ENCODE measurements around the genes C9orf24, FAM219A, FAM205C, PHF24 and RUSC2.

DNA sequence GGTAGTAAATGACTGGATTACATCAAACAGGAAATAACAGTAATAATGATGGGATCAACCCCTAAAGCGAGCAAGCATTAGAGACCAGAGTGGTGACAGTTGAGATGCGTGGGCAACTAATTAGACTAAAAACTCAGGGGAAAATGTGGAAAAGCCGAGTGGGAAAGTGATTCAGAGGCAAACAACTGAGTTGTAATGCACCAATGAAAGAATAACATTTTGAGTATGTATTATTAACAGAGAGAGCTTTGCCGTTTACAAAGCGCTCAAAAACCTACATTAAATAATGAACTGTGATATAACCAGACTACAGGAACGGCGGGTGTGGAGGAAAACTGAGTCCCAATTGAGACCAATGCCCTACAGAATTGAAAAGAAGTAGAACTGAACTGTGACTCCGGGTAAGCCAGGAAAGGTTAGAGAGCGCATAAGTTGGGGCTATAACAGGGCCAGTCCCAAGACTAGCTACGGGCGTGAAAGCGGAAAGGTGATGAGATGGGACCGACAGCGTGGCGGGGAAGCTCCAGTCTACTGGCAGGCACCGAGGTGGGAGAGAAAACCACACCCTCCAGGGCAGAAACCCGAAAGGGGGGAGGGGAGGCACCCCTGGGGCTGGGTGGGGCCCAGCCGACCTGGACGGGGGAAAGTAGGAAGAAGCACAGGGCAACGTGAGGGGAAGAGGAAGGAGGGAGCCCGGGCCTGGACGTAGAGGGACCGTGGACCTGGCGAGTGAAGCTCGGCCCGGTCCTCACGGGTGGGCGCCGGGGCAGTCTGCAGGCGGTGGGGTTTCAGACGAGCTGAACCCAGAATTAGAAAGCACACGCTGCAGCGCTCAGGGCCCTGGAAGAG, 515 bp downstream of the UBAP2 start:
- PRO-cap: bidirectional peak, plus-strand start at position 666 of the sequence, minus-strand start at position 523 of the sequence

DNA sequence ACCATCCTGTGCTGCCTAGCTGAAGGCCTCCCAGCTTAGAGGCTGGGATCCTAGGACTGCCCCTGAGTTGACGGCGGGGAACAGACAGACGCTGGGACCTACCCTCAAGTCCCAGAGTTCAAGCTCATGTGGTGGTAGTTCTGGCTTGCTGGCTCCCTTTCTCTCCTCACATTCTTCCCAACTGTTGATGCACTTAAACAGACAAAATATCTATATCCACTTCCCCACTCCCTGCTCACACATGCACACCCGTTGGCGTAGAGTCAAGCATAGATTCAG, 65.8 kb downstream of the KIF24 start:
- PRO-cap: unidirectional peak, plus-strand start at position 83 of the sequence

DNA sequence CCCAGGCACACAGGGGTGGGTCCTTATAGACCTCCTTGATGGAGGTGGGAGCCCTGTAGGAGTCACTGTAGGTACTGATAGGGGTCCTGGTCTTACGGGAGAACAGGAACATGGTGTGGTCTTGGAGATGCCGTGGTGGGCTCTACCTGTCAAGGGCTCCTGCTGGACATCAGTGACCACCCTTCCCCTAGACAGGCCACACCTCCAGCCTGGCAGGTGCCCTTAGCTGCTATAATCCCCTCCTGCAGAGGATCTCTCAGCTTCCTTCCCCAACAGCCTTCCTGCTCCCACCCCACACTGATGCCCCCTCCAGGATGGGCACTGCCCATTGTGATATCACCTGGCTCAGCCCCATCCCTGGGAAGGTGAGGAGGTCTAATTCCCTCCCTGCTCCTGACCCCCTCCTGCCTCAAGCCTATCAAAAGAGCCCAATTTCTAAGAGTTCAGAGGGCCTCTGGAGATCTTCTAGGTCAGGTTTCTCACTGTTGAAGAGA, at the start of gene C9orf24:
TSS of gene C9orf24 (minus strand) at position 289 of the 494 bp plus-strand sequence.
- PRO-cap: no peak

DNA sequence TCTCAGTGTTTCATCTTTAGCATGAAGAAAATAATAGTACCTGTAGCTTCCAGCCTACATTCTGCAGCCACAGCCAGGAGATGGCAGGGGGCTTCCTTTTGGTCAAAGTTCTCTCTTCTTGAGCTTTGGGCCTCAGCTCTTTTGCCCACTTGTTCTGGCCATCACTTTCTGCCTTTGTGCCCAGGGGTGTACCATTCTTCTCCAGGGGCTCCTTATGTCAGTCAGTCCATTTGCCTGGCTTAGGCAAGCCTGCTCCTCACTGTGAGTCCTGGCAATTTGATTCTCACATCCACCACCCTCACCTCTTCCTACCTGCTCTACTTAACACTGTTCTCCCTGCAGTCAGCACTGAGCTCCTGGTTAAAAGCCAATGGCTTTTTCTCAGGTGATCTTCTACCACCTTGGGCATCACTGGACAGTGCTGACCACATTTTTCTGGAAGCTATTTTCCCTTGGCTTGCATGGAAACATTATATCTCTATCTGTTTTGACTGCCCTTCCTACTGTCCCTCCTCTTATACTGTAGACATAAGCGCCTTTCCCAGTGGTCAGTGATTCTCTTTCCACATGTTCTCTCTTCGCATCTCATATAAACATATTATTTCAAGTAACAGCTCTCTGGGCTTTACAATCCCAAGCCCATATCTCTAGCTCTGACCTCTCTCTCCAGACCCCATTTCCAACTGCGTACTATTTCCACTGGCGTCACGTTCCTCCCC, 26.2 kb downstream of the FAM219A start:
- PRO-cap: no peak

- PRO-cap: unidirectional peak, minus-strand start at chr9:34458542
These were observed at the start of gene FAM219A for GRCh38 chr9:34458019-34459213. Gene FAM219A, minus strand, starts transcription at chr9:34458570.

DNA sequence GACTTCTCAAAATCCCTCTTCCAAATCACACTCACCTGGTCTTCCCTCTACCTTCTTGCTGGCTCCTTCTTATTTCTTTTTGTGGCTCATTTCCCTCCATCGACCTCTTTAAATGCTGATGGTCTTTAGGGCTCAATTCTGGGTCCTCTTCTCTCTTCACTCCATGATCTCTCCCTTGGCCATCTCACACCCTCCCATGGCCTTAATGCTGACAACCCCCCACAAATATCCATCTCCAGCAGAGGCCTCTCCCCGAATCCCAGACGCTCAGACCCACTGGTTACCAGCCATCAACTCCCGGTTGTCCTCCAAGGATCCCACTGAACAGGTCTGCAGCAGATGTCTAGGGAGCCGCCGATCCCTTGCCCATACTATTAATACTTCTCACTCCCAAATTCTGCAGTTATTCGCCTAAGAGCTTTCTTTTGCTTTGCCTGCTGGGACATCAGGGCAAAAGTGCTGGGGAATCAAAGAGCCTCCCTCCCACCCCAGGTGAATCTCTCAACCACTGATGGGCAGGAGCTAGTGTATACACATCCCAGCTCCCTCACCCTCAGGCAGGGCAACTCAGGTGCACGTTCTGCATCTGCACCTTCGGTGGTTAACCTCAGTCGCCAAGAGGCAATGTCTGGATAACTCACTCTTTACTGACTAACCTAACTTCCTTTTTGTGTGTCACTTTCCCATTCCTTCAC, 26.5 kb downstream of the CNTFR start:
- PRO-cap: no peak

GRCh38 chr9:34578102-34578609, 11.4 kb downstream of the CNTFR start:
- PRO-cap: no peak

- PRO-cap: unidirectional peak, minus-strand start at chr9:34580113
These were observed 9.4 kb downstream of the CNTFR start for GRCh38 chr9:34580033-34580543.

GRCh38 chr9:34613688-34614092, 1.8 kb upstream of the RPP25L start:
- PRO-cap: no peak

GRCh38 chr9:34895497-34896007, at the start of gene FAM205C:
Gene FAM205C, minus strand, starts transcription at chr9:34895764.
- PRO-cap: no peak

- PRO-cap: unidirectional peak, minus-strand start at chr9:34958262
These were observed at the start of gene PHF24 for GRCh38 chr9:34957402-34958623. Gene PHF24, plus strand, starts transcription at chr9:34958285.

- PRO-cap: bidirectional peak, plus-strand start at chr9:34993758, minus-strand start at chr9:34993641; bidirectional peak, plus-strand start at chr9:34994196, minus-strand start at chr9:34993924
These were observed 4.2 kb downstream of the DNAJB5 start for GRCh38 chr9:34993537-34994334.

DNA sequence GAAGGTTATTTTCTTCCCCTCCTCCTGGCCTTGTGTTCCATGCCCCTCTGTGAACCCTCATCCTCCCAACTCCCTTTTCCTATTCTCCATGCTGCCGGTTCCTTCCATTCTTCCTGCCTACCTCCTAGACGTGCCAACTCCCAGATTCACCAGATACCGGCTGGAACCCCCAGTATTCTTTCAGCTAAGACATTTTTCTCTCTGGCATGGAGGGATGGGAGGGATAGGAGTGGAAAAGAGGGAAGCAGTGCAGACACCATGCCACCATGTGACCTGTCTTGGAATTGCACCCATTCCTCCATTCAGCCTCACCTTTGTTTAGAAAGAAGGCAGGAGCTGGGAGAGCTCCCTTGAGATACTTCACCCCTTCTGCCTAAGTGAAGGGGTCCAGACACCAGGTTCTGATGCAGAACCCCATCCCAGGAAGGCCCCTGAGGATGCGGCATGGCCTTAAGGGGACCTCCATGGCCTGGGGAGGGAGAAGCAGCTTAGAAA, 4.8 kb downstream of the DNAJB5 start:
- PRO-cap: no peak

DNA sequence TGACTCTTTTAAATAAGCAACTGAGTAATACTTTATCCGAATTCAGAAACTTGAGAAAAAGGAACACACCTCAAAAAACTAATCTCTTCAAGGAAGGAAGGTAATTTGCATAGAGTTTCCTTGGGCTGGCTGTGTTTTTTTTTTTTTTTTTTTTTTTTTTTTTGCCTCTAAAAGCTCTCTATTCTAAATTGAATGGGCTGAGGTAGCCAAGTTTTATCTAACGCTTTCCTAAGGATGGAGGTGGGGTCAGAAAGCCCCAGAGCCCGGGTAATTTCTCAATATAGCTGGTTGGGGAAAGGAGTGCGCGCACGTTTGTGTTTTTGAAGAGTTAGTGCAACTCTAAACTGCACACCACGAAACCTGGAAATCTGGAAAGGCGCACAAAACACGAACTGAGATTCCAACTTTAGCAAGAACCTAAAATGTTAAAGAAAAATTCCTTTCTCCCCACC, 1.2 kb downstream of the VCP start:
- PRO-cap: no peak

GRCh38 chr9:35111154-35111975, 4.3 kb downstream of the ATOSB start:
- PRO-cap: unidirectional peak, minus-strand start at chr9:35111452; bidirectional peak, plus-strand start at chr9:35111821, minus-strand start at chr9:35111559

GRCh38 chr9:35489326-35490427, at the start of gene RUSC2:
Gene RUSC2, plus strand, starts transcription at chr9:35490111.
- PRO-cap: bidirectional peak, plus-strand start at chr9:35490111, minus-strand start at chr9:35489924; bidirectional peak, plus-strand start at chr9:35490319, minus-strand start at chr9:35490241

DNA sequence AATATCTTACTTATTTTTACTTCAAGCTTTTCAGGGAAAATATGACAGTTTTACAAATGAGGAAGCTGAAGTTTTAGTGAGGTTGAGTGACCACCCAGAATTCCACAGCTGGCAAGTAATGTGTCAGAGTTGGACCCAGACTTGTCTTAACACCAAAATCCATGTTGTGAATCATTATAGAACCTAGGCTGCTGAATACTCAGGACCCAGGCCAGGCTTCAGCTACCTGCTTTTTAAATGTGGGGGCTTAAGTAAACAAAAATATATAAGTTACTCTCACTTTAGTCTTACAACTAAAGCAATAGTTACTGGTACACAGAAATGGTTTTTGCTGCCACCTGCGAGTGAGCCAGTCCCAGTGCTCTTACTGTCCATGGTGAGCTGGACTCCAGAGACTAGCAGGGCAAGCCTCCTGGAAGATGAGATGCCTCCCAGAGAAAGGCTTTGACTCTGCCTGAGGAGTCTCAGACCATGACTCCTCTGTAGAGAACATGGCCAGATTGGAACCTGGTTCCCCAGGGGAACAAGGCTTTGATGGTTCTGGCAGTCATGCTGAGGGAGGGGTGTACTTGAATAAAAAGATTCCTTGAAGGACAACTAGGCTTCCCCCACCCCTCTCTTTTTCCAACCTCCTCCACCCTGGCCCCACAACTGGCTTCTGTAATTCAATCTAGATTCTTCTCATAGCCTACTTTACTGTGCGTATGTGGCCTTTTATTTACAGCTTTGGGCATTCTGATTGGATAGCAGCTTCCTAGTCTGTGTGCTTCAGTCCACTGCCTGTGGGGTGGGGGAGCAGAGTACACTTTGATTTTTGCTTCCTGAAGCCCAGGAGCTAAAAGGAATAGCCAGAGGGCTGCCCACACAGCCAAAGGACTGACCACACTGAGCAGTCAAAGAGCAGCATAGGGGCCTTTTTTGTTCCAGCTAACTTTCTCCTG, 30.2 kb downstream of the RUSC2 start:
- PRO-cap: no peak

DNA sequence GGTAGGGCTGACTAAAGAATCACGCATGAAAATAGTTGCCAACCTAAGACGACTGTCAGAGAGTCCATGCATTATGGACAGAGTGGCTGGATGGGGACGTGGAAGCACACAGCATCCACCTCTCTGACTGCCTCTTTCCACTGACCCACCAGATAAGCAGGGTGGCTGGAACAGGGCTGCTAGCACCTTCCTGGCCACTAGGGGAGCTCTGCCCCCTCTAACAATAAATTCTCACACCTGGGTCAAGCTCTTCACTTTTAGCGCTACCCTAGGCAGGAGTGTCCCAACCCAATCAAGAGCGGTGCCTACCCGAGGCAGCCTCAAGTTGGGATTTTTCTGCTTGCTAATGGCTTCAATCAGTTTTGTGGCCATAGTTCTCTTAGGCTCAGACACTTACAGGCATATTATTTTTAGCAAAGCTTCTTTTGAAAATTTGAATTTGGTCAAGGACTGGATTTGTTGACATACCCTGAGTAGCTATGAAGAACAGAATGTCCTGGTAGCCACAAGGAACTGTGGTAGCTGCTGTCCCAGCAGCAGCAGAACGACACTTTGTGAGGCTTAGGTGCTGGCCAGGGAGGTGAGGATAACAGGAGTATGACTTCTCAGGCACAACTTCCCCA, 6.9 kb upstream of the TPM2 start:
- PRO-cap: no peak

GRCh38 chr9:35737977-35738966, 5.8 kb downstream of the CREB3 start:
- PRO-cap: no peak

DNA sequence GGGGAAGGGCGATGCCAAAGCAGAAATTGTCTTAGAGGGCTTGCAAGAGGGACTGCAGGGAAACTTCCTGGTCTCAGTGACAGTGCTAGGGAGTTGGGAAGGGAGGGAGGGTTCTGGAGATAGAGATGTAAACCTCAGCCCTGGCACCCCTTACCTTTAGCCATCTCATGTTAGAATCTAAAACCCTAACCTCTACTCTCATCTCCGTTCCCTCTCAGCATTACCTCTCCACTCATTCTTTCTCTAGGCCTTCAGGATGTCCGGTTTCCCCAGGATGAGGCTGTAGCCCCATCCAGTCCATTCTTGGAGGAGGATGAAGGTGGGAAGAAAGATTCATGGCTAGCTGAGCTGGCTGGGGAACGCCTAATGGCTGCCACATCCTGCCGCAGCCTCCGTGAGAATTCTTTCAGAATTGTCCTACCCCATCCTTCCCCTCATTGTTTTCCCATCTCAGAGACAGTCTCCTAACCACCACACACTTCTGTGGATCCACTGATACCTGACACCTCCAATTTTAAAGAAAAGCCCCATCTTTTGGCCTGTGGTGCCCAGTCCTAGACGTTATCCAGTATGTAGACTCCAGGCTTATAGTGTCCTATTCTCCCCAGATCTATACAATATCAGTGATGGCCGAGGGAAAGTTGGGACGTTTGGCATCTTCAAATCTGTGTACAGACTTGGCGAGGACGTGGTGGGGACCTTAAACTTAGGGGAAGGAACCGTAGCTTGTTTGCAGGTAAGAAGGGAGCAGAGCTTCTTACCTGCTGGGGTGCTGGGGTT, 2.1 kb downstream of the RGP1 start:
- PRO-cap: no peak

Data from rectum (tissue), 1 donor.